HepG2 (cell line): ENCODE measurements around a stretch of chr17.

GRCh38 chr17:64174558-64175434 lies 44.9 kb upstream of the ERN1 start:
- RRBS, 2 experiments, result no CpG with 5 or more reads among the region's 8 CpGs
CAGE:
- cytosol, long polyA minus RNA, result no peak
- cytosol, long polyA plus RNA, result no peak
- long polyA plus RNA, result no peak
- nucleus, long polyA minus RNA, result no peak
- nucleus, long polyA plus RNA, result no peak

DNA sequence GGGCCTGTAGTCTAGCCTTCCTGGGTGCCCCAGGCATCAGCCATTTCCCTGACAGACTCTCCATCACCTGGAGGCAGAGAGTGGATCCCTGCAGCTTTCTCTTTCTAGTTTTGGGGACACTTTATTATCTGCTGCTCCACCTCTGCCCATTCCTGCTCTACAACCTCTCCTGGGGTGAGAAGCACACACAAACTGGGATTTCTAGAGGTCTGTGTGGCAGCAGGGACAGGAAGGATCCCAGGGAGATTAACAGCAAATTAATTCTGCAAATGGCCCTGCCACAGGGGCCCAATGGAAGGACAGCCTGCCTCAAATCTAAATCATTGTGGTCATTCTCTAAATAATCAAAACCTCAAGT lies 50.9 kb upstream of the TEX2 start:
CAGE:
- cytosol, long polyA minus RNA, result no peak
- cytosol, long polyA plus RNA, result no peak
- long polyA plus RNA, result no peak
- nucleus, long polyA minus RNA, result no peak
- nucleus, long polyA plus RNA, result no peak

GRCh38 chr17:64321127-64321440 lies 58.0 kb upstream of the TEX2 start:
- RRBS, 2 experiments, result no CpG with 5 or more reads among the region's 11 CpGs
CAGE:
- cytosol, long polyA minus RNA, result no peak
- cytosol, long polyA plus RNA, result no peak
- long polyA plus RNA, result no peak
- nucleus, long polyA minus RNA, result no peak
- nucleus, long polyA plus RNA, result no peak

GRCh38 chr17:64340653-64341028 lies 50.0 kb downstream of the PECAM1 start:
- RRBS, 2 experiments, result no CpG with 5 or more reads among the region's 16 CpGs
CAGE:
- cytosol, long polyA minus RNA, result no peak
- cytosol, long polyA plus RNA, result no peak
- long polyA plus RNA, result no peak
- nucleus, long polyA minus RNA, result no peak
- nucleus, long polyA plus RNA, result no peak

DNA sequence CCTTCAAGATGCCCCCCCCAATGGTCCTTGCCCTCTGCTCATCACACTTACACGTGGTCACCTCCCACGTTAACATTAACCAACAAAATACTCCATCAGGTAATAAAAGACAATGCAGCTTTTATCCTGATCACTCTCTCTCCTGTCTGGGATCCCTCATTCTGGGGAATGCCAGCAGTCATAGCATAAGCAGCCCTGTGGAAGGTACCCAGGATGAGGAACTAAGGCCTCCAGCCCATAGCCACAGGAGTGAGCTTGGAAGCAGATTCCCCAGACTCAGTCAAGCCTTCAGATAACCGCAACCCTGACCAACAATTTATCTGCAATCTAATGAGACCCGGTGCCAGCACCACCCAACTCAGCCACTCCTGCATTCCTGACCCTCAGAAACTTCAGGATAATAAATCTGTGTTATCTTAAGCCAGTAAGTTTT lies 6.3 kb downstream of the PECAM1 start:
- RRBS, 2 experiments, result no CpG with 5 or more reads among the region's 4 CpGs
CAGE:
- cytosol, long polyA minus RNA, result no peak
- cytosol, long polyA plus RNA, result no peak
- long polyA plus RNA, result no peak
- nucleus, long polyA minus RNA, result no peak
- nucleus, long polyA plus RNA, result no peak

DNA sequence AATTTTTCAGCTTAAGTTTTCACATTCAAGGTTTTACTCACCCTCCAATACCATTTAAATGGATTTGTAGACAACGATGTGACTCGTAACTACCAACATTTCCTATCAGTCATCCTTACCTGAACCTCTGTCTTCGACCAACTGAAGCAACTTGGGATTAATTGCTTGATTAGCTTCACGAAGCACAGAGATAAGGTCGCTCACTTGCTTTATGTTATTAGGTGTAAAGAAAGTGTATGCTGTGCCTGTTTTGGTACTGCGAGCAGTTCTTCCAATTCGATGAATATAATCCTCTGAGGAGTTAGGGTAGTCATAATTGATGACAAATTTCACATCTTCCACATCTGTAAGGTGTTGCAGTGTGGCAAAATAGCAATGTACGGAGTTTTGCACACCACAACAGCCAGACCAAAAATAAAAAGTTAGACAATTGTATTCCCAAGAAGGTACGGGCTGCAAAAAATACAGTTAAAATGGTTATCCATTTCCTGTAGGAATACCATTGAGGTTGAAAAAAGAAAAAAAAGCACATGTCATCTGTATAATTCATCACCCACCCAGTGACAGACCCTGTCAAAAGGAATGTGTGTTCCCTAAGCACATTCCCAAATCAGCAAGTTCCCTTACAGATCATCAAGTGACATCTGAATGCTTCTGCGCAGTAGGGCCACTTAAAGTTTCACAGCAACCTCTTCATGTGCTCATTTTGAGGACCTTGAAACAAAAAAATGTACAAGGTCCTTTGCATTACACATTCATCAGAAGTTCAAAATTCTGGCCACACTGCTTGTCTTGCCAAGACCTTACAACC lies 3.8 kb upstream of the POLG2 start:
- RRBS, 2 experiments, result no CpG with 5 or more reads among the region's 10 CpGs
CAGE:
- cytosol, long polyA minus RNA, result no peak
- cytosol, long polyA plus RNA, result no peak
- long polyA plus RNA, result no peak
- nucleus, long polyA minus RNA, result no peak
- nucleus, long polyA plus RNA, result no peak

DNA sequence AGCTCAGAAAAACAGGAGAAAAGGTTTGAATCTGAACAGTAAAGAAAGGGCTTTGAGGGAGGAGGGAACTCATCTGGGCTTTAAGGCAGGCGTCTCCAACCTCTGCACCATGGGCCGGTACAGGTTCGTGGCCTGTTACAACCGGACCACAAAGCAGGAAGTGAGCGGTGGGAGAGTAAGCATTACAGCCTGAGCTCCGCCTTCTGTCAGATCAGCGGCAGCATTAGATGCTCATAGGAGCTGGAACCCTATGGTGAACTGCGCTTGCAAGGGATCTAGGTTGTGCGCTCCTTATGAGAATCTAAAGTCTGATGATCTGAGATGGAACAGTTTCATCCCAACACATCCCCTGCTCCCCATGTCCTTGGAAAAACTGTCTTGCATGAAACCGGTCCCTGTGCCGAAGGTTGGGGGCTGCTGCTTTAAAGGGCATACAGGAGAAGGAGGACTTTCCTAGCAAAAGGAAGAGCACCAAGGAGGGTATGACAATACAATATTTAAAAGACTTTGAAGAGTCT lies 62.7 kb downstream of the SMURF2 start:
- RRBS, 2 experiments, result no CpG with 5 or more reads among the region's 11 CpGs
CAGE:
- cytosol, long polyA minus RNA, result no peak
- cytosol, long polyA plus RNA, result no peak
- long polyA plus RNA, result no peak
- nucleus, long polyA minus RNA, result no peak
- nucleus, long polyA plus RNA, result no peak

DNA sequence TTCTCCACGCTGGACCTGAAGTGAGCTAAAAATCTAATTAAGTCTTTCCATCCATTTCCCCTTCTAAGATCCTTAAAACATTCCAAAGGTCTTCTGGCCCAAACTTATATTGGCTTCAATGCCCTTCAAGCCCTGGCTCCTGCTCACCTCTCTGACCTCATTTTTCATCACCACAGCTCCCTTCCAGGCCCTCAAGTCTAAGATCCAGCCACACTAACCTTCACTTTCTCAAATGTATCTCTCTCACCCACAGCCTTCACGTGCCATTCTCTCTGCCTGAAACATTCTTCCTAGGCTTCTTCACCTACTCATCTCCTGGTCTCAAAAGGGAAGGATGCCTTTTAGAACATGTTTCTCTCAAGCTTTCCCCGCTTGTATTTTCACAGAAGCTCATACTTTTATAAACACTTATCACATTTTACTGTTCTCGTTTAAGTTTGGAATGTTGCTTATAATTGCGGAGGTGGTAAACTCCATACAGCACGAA lies 50.3 kb downstream of the SMURF2 start:
- RRBS, 2 experiments, result no CpG with 5 or more reads among the region's 6 CpGs
CAGE:
- cytosol, long polyA minus RNA, result no peak
- cytosol, long polyA plus RNA, result no peak
- long polyA plus RNA, result no peak
- nucleus, long polyA minus RNA, result no peak
- nucleus, long polyA plus RNA, result no peak

- RRBS, 2 experiments, result no CpG with 5 or more reads among the region's 5 CpGs
CAGE:
- cytosol, long polyA minus RNA, result no peak
- cytosol, long polyA plus RNA, result no peak
- long polyA plus RNA, result no peak
- nucleus, long polyA minus RNA, result start-site peak on the minus strand at chr17:64620285-64621072, 20 reads
- nucleus, long polyA plus RNA, result no peak
These were observed 41.9 kb downstream of the SMURF2 start for GRCh38 chr17:64619949-64620792.

GRCh38 chr17:64780030-64781024 lies 118.2 kb upstream of the SMURF2 start:
- RRBS, 2 experiments, result 94% methylated on average over 24 to 27 of the region's 71 CpGs
CAGE:
- cytosol, long polyA minus RNA, result no peak
- cytosol, long polyA plus RNA, result no peak
- long polyA plus RNA, result no peak
- nucleus, long polyA minus RNA, result no peak
- nucleus, long polyA plus RNA, result no peak

DNA sequence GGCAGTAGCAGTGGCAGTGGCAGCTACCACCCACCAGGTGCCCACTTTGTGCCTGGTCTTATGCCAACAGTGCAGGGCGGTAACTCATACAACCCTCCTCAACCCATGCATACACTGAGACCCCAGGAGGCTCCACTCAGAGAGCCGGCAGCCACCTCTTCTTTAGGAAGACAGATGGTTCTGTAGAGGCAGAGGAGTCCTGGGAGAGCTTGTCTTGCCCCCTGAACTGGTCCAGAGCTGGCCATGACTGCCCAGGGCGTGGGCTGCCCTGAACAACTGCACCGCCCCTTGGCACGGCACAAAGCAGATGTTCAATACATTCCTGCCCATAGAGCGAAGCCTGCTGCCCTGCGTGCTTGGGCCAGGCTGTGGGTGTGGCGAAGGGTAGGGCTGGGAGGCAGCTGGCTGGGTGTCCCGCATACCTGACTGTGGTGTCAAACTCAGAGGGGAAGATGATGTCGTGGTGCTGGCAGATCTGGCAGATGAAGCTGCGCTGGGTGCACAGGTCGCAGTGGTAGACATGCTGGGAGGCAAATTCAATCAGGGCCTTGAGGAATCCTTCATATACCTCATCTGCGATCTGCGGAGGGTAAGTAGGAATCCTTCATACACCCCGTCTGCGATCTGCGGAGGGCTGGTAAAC lies 124.2 kb upstream of the SMURF2 start:
- RRBS, 2 experiments, result no CpG with 5 or more reads among the region's 17 CpGs
CAGE:
- cytosol, long polyA minus RNA, result no peak
- cytosol, long polyA plus RNA, result no peak
- long polyA plus RNA, result no peak
- nucleus, long polyA minus RNA, result no peak
- nucleus, long polyA plus RNA, result no peak

DNA sequence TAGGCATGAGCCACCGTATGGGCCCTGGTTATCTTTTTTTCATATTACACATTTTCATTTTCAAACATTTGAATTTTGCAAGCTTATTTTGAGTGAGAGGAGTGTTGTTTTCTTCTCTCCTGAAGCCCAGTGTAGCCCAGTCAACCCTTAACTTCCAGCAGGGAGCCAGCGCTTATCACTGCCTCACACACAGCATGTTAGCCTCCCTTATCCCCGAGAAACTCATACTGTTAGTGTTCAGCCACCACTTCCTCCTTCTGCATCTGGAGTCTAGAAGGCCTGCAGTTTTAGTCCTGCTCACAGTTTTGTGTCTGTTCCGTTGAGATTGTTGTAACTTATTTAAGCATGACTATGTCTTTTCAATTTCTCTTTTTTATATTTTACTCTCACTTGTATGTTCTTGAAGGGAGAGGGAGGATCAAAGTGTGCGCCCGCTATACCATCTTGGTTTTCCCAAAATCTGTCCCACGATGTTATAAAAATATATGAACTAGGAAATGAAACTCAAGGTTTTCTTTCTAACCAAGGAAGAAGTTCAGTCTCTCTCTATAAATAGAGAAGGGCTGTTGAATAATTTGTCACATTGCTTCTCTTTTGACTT lies 3.7 kb upstream of the LRRC37A3 start:
- RRBS, 2 experiments, result no CpG with 5 or more reads among the region's 7 CpGs
CAGE:
- cytosol, long polyA minus RNA, result no peak
- cytosol, long polyA plus RNA, result no peak
- long polyA plus RNA, result no peak
- nucleus, long polyA minus RNA, result no peak
- nucleus, long polyA plus RNA, result no peak

DNA sequence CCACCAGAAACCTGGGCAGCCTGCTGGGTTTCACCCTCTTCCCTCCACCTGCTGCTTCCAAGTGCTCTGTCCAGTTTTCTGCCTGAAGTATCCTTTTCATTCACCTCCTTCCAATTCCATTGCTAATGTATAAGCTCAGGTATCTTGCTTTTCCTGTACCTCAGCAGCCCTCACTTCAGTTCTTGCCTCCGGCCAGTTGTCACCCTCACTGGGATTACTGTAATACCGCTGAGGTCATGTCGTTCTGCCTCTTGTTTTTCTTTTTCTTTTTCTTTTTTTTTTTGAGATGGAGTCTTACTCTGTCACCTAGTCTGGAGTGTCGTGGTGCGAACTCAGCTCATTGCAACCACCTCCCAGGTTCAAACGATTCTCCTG lies 54.9 kb downstream of the GNA13 start:
- RRBS, 2 experiments, result no CpG with 5 or more reads among the region's 6 CpGs
CAGE:
- cytosol, long polyA minus RNA, result no peak
- cytosol, long polyA plus RNA, result no peak
- long polyA plus RNA, result no peak
- nucleus, long polyA minus RNA, result no peak
- nucleus, long polyA plus RNA, result no peak

DNA sequence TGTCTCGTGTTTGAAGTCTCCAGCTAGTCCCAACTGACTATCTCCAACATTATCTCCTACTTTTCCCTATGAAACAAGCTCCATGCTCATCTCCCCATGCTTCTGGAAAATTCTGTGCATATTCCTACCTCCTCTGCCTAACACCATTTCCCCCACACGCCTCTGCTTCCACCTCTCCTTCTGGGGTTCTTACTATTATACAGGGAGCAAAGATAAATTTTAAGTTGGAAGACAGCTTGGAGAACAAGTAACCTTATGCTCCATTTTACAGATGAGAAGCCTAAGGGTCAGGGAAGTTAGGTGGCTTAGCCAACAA lies 27.4 kb downstream of the GNA13 start:
- RRBS, 2 experiments, result no CpG with 5 or more reads among the region's 2 CpGs
CAGE:
- cytosol, long polyA minus RNA, result no peak
- cytosol, long polyA plus RNA, result no peak
- long polyA plus RNA, result no peak
- nucleus, long polyA minus RNA, result no peak
- nucleus, long polyA plus RNA, result no peak

DNA sequence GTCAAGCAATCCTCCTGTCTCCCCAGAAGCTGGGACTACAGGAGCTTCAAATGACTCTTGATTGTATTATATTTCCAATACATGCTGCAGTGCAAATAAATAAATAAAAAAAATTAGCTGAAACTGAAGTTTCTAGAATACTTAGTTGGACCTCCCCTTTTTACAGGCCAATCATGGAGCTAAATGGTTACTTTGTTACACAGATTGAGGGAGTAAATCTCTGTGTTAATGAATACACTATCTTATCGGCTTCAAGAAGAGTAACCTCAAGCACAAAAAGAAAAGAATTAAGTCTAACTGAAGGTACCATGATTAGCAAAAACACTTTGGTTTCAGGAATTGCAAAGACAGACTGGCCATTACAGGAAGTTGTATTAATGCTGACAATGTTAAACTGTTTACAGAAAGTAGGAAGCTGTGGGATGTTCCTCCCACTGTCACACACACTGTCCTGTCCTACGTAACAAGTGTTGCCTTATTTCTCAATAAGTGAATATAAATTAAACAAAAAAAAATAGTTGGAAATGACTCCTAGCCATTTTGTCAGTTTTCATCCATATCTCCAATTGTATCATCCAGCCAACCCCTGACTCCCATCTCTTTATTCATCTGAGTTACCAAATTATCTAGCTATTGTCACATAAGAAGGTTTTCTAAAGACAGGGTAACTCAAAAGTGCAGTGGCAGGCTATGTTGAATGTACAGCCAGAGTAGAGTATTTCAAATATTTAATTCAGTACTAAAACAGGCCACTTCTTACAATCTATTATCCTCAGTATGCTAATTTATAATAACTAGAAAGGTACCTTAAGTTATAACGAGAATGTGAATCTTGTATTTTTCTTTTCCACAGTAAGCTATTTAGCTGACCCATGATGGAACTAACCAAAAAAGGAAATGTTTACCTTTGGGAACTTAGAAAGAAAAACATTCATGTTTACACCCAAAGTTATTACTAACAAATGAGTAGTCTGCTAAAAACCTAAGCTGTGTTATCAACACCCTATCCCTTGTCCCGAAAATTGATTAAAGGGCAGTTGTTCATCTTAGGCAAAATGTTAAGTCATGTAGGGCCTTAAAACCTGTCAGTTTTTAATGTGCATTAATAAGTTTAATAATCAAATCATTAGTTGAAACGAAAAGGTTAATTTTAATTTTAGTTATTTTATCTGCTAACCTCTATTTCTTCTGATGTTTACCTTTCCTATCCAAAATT lies 8.4 kb downstream of the GNA13 start:
- RRBS, 2 experiments, result no CpG with 5 or more reads among the region's 5 CpGs
CAGE:
- cytosol, long polyA minus RNA, result no peak
- cytosol, long polyA plus RNA, result no peak
- long polyA plus RNA, result no peak
- nucleus, long polyA minus RNA, result no peak
- nucleus, long polyA plus RNA, result no peak

- RRBS, 2 experiments, result no CpG with 5 or more reads among the region's 7 CpGs
CAGE:
- cytosol, long polyA minus RNA, result no peak
- cytosol, long polyA plus RNA, result no peak
- long polyA plus RNA, result no peak
- nucleus, long polyA minus RNA, result no peak
- nucleus, long polyA plus RNA, result no peak
These were observed 45.9 kb downstream of the AXIN2 start for GRCh38 chr17:65515492-65516000.

DNA sequence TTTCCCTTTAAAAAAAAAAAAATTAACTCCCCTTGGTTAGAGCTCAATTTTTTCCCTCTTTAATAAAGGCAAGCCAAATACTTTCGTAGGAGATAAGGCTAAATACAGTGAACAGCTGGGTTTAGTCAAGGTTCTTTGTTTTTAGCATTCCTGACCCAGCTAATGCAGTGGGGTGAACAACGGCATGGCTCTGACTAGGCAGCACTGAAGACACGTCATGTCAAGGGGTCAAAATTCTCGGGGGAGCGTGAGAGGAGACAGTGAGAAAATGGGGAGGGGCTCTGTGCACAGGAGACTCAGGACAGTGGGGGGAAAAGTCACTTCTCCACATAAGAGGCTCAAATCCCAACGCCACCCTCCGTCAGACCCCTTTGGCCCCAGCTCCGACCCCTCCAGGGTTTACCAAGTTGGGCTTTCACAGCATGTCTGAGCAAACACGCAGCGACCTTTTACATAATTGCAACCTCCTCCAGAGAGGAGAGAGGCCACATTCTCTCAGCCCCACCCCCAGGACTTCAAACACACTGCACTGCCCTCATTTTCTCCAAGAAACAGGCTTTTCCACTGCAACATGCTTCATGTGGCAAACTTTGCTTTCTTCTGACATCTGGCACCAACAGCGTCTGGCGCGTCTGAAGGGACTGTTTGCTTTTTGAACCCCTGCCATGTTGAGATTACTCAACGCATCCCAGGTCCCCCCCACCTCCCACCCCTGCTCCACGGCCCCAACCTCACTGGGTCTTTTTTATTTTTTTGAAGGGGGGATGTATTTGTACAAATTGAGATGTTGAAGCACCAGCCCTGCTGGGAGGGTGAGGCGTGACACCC lies 30.0 kb downstream of the AXIN2 start:
- RRBS, 2 experiments, result no CpG with 5 or more reads among the region's 16 CpGs
CAGE:
- cytosol, long polyA minus RNA, result no peak
- cytosol, long polyA plus RNA, result no peak
- long polyA plus RNA, result no peak
- nucleus, long polyA minus RNA, result no peak
- nucleus, long polyA plus RNA, result no peak

GRCh38 chr17:65558748-65559737 lies 2.4 kb downstream of the AXIN2 start:
- RRBS, 2 experiments, result 40% methylated on average over 1 of the region's 37 CpGs; no CpG with 5 or more reads in 1 of the 2 experiments
CAGE:
- cytosol, long polyA minus RNA, result no peak
- cytosol, long polyA plus RNA, result no peak
- long polyA plus RNA, result no peak
- nucleus, long polyA minus RNA, result no peak
- nucleus, long polyA plus RNA, result no peak

DNA sequence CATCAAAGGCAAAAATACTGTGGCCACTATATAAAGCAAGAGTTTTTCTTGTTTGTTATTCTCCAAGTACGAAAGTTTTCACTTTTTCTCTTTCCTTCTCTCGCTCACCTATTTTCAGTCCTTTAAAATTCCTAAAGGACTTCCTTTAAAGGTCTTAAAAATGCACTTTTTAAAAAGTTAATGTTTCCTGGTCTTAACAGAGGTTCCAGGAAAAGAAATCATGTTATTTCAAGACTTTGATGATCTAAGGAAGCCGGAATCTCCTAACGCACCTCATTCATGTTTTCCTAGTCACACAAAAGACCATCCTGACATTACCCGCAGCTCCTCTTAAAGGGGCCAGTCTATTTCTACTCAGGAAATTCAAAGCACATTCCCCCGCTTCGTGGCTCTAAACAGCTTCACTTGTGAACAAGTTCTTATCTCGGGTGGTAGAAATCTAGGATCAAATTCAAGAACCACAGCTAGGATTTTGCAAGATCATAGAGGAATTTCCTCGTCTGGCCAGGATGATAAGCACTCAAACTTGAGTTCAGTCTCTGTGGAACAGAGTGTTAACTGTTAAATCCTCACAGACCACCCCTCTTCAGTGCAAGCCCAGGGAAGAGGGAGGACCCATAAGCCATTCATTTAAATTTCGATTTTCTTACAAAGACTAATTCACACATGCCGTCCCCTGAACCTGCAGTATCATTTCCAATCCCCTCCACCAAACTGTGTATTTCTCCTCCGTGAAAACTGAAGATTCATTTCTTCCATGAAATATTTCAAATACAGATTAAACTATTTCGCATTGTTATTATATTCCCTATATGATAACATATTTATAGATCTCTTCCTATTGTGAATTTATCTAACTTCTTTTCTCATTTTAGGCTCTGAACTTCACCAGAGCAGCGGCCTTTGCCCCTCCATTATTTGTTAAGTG lies 137.1 kb upstream of the AXIN2 start:
- RRBS, 2 experiments, result no CpG with 5 or more reads among the region's 14 CpGs
CAGE:
- cytosol, long polyA minus RNA, result no peak
- cytosol, long polyA plus RNA, result no peak
- long polyA plus RNA, result no peak
- nucleus, long polyA minus RNA, result no peak
- nucleus, long polyA plus RNA, result no peak

GRCh38 chr17:66230889-66231387 lies 1.7 kb upstream of the APOH start:
- RRBS, 2 experiments, result no CpG with 5 or more reads among the region's 4 CpGs
CAGE:
- cytosol, long polyA minus RNA, result no peak
- cytosol, long polyA plus RNA, result no peak
- long polyA plus RNA, result no peak
- nucleus, long polyA minus RNA, result no peak
- nucleus, long polyA plus RNA, result no peak